Heart right ventricle (tissue), 2 donors: ENCODE results near the gene CFAP53.

- PRO-cap, 2 experiments = no peak in any of the 2 experiments
Measured at GRCh38 chr18:49902682-49902928, 89.3 kb upstream of the ACAA2 start.

GRCh38 chr18:49944730-49945683 lies 131.7 kb upstream of the ACAA2 start:
- PRO-cap, 2 experiments = no peak in any of the 2 experiments

DNA sequence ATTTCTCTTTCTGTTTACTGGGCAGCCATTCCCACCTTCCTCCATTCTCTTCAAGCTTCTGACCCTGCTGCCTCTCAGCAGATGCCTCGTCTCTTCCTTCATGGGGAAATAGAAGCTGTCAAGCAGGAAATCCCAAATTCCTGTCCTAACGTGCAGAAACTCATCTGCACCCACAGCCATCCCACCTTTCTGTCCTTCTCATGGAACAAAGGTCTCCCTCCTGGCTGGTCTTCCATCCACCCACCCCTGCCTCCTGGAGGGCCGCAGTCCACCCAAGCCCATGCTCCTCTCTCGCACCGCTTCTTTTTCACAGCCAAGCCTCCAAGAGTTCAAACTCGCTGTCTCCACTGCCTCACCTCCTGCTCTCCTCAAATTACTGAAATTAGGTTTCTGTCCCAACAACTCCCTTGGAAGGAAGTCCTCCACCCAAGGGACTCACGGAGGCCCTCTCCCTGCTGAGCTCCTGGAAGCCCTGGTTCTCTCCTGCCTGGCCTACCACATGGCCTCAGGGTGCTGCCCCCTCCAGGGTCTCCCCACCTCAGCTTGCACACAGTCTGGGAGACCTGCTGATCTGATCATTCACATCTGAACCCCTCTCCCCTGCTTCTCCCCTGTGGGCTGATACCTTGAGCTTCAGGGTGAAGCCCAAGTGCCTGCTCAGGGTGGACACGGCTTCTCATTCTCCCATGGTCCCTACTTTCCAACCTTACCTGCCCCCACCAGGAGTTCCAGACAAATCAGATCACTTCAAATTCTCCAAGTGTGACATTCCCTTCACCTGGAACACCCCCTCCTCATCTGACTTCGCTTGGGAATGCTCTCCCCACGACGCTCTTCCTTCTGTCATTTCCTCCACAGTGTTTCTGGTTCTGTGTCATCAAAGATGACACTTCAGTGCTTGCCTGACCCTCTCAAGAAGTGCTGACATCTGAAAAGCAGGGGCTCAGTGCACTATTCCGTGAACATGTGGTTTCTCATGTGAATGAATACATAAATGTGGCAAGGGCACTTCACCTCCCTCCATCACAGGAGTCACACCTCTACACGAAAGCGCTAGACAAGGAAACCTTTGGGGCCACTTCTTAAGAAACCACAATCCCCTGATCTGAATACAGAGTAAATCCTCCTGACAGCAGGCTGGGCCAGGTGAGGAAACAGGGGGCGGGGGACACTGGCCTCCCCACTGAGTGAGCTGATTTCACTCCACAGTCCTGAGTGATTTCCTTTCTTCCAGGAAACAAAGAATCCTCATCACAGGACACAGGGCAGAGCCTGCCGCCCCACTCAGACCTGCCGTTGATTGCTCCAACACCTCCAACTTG lies 145.5 kb upstream of the ACAA2 start:
- PRO-cap, 2 experiments = no peak in any of the 2 experiments

DNA sequence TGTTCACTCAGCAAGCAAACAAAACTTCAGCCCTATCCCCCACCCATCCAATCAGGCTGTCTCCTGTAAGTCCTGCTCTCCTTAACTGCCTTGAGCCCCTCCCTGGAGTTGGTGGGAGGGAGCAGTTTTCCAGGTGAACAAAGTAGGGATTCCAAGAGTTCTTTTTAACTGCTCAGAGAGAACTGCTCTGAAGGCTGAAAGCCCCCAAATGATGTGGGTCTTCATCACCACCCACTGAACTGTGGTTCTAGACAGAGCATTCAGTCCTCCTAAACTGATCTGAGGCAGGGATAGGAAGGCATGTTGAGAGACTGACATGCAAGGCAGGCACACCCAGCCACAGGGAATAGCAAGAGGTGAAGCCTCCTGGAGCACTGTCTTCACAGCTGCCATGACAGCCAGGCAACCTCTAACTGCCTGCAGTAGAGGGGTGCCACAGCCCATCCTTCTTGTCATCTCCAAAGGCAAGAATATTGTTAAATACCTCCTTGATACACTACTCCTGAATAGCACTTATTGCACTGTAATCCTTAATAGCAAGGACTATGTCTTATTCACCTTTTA lies 17.4 kb downstream of the MYO5B start:
- PRO-cap, 2 experiments = no peak in any of the 2 experiments

- PRO-cap, 2 experiments = peak in 2 of 2 experiments; most common plus-strand start chr18:50266656 (in 2); most common minus-strand start chr18:50266495 (in 2)
Measured at GRCh38 chr18:50266188-50266821, at the start of gene CFAP53. Gene CFAP53, minus strand, starts transcription at chr18:50266495.

GRCh38 chr18:50280567-50281044 lies 717 bp downstream of the MBD1 start:
- PRO-cap, 2 experiments = no peak in any of the 2 experiments

GRCh38 chr18:50297721-50298395 lies 10.4 kb upstream of the CXXC1 start:
- PRO-cap, 2 experiments = no peak in any of the 2 experiments

DNA sequence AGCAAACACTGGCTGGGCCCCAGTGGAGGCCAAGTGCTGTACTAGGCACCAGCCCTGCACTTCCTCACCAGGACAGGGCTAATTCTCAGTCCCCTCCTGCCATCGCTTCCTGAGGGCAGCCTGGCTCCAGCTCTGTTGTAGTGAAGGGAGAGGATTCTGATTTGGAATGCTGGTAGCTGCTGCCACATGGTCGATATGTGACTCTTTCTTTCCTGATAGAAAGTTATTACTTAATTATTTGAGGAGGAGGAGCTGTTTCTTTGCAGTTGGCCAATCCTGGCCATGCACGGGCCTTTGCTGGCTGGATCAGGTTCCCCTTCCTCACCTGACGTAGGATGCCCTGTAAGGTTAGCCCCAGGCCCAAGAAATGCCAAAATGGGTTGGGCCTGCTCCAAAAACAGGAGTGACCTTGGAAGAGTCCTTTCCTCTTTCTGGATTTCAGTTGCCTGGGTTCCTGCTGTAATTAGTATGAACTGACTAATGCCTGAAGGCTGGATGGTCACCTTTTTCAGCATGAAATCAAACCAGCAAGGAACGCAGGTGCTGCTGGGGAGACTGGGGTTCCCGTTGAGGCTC lies 90.8 kb downstream of the MAPK4 start:
- PRO-cap, 2 experiments = no peak in any of the 2 experiments

GRCh38 chr18:50796593-50796880 lies 23.3 kb downstream of the MRO start:
- PRO-cap, 2 experiments = no peak in any of the 2 experiments

- PRO-cap, 2 experiments = no peak in any of the 2 experiments
Measured at GRCh38 chr18:50986641-50986998, 18.8 kb downstream of the ELAC1 start.

GRCh38 chr18:51029447-51030001 lies 489 bp upstream of the SMAD4 start:
- PRO-cap, 2 experiments = peak in 1 of 2 experiments; most common plus-strand start chr18:51029730 (in 1); most common minus-strand start chr18:51029782 (in 1)

DNA sequence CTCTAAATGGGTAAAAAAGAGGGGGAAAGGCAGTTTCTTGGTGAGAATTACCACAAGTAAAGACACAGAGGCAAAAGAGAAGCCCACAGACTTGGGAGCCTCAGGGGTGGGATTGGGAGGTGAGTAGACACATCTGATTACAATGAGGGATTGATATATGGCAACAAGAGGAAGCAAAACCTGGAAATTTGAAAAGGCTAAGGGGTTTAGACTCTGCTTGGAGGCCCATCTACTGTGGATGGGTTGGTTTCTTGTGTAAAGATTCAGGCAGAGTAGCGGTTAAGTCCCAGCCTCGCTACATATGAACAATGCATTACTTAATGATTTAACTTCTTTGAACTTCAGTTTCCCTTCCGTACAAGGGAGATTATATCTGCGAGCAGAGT lies 13.9 kb upstream of the MEX3C start:
- PRO-cap, 2 experiments = peak in 1 of 2 experiments; most common minus-strand start position 303 of the sequence (in 1)

DNA sequence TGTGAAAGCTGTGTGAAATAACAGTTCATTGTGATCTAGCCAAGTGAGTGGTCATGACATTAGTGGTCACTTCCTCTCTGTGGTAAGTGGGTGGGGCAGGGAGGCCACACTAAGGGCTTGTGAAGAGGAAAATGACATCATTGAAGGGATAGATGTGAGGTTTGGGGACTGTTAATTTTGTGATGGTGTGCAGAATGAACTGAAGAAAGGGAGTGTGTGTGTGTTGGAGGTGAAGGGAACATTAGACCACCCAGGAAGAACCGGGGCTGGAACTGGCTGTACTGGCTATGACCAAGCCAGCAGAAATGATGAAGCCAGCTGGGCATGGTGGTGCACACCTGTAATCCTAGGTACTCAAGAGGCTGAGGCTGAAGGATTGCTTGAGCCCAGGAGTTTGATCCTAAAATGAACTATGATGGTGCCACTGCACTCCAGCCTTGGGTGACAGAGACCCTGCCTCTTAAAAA lies 14.3 kb upstream of the MEX3C start:
- PRO-cap, 2 experiments = peak in 1 of 2 experiments; most common plus-strand start position 140 of the sequence (in 1)

- PRO-cap, 2 experiments = no peak in any of the 2 experiments
Measured at GRCh38 chr18:53861284-53861715, 363.2 kb downstream of the MBD2 start.

- PRO-cap, 2 experiments = no peak in any of the 2 experiments
Measured at GRCh38 chr18:54254242-54254857, 15.0 kb upstream of the POLI start.

- PRO-cap, 2 experiments = no peak in any of the 2 experiments
Measured at GRCh38 chr18:54608124-54608740, 17.2 kb downstream of the DYNAP start.

DNA sequence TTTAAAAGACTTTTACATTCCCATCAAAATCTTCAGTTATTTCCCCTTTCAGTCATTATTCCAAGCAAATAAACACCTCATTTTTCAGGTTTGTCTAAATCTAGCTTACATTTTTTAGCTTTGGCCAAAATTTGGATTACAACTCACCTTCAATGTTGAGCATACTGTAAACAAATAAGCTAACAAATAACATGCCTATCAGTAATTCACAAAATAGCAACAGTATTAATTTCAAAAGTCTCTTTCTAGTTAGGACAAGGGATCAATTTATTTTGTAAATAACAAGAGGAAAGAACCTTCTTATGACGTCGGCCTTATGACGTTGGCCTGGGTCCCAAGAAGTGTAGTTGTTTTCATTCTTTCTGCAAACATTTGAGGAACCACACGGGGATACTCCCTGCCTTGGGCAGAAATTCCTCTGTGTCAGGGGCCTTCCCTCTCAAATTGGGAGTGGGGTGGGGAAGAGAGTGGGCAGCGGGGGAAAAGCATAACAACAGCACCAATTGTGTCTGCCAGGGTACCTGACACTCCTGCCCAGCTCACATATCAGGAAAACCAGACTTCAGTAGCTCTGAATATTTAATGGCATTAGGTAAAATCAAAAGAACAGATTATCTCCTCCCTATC lies 1.3 kb downstream of the CCDC68 start:
- PRO-cap, 2 experiments = peak in 1 of 2 experiments; most common plus-strand start position 367 of the sequence (in 1)

- PRO-cap, 2 experiments = peak in 1 of 2 experiments; most common plus-strand start chr18:55319756 (in 1); most common minus-strand start chr18:55319565 (in 1)
Measured at GRCh38 chr18:55319356-55319933, 268.5 kb downstream of the TCF4 start.

- PRO-cap, 2 experiments = peak in 1 of 2 experiments; most common minus-strand start chr18:55326361 (in 1)
Measured at GRCh38 chr18:55326082-55326481, 261.9 kb downstream of the TCF4 start.

DNA sequence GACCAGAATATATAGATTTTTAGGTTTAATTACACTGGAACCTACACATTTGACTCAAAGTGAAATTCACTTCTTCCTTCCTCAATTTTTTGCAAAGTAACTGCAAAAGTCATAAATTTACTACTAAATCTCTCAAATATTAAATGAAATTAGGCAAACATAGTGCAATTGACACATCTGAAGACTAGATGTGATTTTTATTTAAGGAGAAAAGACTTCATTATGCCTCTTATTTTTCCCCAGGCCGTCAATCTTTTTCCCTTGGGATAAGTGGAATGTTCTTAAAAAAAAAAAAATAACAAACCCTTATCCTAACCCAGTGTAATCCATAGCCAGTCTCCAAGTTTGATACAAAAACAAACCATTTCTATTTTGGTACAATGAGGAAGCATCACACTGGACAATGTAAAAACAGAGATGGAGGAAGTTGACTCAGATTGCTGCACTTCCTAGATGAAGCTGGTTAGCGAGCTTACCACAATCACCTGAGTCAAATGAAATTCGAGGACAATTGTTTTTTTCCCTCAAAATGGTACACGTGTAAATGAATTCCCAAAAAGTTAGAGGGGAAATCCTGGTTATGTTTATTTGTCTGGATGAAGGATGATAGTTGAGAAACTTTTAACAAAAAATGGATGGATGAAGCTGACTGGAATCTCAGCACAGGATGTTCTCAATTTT lies 259.8 kb downstream of the TCF4 start:
- PRO-cap, 2 experiments = peak in 1 of 2 experiments; most common plus-strand start position 480 of the sequence (in 1); most common minus-strand start position 340 of the sequence (in 1)